Type B pancreatic cell (in vitro differentiated cells): ENCODE measurements around a stretch of chr3.

DNA sequence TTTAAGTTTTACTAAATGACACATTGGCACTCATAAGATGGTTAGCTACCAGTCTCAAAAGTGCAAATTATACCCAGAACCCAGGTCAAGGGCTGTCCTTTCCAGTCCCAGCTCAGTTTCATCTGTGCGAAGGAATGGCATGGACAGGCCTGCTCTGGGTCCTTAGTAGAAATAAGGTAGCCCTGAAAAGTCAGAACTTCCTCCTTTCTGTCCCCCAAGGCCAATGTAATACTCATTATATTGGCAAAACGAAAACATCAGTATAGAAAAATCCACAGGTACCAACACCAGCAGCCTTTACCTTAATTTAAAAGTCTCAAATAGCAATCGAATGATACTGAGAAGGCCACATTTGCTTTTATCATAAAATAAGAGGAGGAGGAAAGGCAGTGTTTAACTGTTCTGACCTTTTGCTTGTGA, 121.7 kb downstream of the LRIG1 start:
- PRO-cap: no peak

GRCh38 chr3:66415648-66416474, 85.0 kb downstream of the LRIG1 start:
- PRO-cap: no peak

DNA sequence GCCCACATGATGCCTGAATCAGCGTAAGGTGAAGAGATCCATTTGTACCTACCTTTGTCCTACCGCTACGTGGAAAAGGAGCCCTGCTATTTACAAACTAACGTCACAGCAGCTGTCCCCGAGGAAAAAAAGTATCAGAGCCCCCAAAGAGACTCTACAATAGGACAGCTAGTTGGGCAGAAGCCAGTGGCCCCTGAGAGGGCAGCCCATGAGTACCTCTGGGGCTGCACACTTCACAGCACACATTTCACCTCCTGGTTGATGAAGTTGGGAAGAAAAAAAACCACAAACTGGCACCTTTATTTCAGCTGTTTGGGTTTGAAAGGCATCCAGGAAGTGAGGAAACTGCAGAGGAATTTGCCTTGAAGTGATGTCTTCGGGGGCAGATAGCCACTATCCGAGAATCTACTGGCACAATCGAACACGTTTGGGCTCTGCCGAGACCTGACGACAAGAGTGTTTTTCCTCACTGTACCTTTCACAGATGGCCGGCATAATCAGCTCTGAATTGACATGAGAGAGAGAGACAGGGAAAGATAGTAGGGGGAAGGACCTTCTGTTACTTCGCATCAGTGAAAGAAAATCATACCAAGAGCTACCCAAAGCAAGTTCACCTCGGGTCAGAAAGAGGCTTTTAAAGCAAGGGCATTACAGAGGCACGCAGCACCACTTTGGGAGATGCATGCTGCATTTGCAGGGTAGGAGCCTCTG, 59.7 kb downstream of the LRIG1 start:
- PRO-cap: no peak

DNA sequence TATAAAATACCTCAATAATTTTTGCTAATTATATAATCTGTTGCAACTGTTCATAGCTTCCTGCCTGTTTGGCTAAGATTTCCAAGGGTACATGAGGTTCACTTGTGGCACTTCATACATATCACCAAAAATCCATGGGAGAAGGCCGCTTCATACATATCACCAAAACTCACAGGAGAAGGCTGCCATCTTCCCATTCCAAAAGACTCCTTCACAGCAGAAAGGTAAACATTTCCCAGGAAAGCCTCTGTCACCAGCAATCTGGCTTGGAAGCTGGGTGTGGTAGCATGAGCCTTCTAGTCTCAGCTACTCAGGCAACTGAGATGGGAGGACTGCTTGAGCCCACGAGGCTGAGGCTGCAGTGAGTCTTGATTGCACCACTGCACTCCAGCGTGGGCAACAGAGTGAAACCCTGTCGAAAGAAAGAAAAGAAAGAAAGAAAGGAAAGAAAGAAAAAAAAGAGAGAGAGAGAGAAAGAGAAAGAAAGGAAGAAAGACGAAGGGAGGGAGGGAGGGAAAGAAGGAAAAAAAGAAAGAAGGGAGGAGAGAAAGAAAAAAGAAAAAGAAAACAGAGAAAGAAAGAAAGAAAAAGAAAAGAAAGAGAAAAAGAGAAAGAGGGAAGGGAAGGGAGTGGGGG, 7.3 kb downstream of the LRIG1 start:
- PRO-cap: no peak

- PRO-cap: no peak
Measured at GRCh38 chr3:66495100-66496221, 5.4 kb downstream of the LRIG1 start.

DNA sequence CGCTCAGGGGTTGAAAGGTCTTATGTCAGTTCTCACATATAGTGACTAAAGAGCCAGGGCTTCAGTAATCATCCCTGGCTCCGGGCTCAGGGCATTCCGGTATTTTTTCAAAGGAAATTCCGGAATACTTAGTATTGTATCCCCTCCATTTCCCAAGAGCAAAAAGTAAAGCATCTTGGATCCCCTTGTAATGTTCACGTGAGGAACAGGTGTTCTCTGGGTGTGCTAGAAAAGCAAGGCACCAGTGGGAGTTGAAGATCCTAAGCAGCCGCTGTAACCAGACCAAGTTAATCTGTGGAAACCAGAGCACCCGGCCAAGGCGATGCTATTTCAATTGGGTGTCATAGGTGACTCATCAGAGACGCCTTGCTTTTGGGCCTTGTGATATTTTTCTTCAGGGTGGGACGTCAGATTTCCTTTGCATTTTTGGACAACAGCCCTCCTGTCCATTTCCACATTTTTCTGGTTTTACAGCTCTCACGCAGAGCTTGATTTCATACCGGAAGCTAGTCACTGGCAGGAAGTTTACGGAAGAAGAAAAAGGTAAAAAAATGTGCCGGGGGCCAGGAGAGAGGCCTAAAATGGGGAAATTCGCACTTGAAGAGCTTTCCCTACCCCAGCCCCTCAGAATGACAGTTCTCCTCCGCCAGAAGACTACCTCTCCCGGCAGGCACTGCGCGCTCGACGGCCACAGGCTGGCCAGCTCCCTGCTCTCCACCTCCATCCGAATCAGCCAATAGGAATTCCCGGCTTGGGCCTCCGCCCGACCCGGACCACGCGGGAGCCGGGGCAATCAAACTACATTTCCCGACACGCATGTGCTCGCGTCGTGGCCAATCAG, 519 bp upstream of the KBTBD8 start:
- PRO-cap: bidirectional peak, plus-strand start outside the sequence, minus-strand start at position 726 of the sequence

- PRO-cap: no peak
Measured at GRCh38 chr3:67593454-67594085, 60.8 kb downstream of the SUCLG2 start.

GRCh38 chr3:67648124-67648681, 6.2 kb downstream of the SUCLG2 start:
- PRO-cap: no peak

GRCh38 chr3:67655173-67655425, 687 bp upstream of the SUCLG2 start:
- PRO-cap: no peak

DNA sequence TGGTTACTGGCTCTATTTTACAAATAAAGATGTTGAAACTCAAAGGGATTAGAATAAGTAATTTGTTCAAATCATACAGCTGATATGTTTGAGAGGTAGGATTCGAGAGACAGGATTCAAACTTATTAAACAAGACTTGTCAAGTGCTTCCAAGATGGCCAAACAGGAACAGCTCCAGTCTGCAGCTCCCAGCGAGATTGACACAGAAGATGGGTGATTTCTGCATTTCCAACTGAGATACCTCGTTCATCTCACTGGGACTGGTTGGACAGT, 56.4 kb upstream of the TAFA1 start:
- PRO-cap: no peak

- PRO-cap: no peak
Measured at GRCh38 chr3:69011852-69012452, 1.5 kb downstream of the EOGT start.

DNA sequence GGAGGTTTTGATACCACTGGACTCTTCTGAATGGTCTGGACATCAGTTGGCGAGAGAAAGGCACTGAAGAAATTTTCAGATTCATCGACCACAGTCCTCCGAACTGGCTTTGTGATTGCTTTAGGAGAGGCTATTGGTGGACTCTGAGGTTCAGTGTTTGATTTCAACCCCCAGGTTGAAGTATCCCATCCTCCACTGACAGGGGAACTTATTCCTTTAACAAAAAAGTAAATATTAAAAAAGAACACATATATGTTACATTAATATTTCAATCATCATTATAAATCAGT, 3.8 kb downstream of the TMF1 start:
- PRO-cap: no peak

DNA sequence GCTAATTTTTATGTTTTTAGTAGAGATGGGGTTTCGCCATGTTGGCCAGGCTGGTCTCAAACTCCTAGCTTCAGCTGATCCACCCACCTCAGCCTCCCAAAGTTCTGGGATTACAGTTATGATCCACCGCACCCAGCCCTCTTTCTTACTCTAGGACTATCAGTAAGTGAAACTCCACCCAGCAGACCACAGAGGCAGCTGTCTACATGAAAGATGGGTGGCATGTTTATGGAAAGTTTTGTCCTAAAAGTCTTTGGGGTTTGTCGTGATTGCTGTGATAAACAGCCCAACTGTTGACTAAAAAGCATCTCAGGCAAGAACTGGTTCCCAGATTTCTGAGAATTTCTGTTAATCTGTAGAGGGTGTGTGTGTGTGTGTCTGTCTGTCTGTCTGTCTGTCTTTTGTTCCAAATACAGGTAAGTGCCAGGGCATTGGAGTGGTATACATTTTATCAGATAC, 10.9 kb downstream of the ARL6IP5 start:
- PRO-cap: no peak

DNA sequence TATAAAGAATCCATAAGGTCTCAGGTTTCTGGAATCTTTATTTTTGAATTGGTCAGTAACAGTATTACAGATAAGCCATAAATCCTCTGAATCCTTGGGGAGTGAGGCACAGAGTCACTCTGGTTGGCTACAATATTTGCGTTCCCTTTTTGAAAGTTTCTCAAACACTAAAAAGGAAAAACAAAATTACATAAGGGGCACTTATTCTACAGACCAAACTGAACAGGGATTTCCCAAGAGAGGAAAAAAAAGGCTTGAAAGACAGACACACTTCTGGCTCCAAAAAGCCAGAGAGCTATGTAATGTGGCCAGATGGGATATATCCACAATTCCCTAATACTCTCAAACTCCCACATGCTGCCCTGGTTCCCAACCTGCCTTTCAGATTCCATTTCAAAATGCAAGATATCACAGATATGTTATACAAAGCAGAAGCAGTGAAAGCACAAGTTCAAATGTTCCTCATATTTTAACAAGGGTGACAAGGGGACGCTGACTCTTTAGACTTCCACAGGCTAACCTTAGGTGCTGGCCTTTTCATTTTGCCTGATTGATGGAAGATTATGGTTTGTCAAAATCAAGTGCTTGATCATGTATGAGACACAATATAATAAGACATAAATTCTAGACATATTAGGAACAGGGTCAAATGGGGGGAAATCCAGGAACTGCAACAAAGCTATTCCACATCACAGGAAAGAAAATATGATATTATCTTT, 1.5 kb downstream of the FRMD4B start:
- PRO-cap: no peak

DNA sequence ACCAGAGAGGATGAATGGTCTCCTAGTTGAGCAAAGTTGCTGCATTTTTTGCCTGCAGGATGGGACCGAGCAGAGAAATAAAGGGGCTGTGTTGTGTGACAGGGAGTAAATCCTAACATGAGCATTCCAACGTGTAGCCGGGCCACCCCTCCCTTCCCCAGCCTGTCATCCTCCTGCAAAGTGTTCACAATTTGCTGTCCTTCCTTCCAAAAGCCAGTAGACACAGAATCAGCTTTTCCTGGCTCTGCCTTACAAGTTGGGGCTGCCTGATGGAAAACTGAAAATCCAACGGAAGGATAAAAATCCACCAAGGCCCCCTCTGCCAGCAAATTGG, 819 bp downstream of the FRMD4B start:
- PRO-cap: no peak

- PRO-cap: no peak
Measured at GRCh38 chr3:69403438-69403898, 17.6 kb upstream of the FRMD4B start.

DNA sequence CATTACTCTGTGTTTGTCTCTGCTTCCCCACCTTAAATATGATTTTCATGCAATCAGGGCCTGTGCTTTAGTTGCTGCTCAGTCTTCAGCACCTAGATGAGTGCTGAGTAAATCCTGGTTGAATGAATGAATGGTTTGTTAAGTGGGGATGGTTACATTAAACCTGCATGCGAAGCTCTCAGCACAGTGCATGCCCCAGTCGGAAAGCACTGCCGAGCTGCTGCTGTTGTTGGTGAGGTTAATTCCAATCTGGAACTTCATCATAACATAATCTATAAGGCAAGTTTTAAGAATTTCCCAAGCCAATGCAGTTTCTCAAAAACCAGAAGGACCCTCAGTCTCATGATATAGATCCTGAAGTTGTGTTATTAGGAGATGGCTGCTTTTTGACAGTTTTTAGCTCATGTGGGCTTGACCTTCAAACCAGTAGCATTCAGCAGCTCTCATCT, 186.7 kb downstream of the MITF start:
- PRO-cap: no peak

- PRO-cap: no peak
Measured at GRCh38 chr3:71066690-71067491, 516.6 kb downstream of the FOXP1 start.

- PRO-cap: no peak
Measured at GRCh38 chr3:71119977-71120554, 463.5 kb downstream of the FOXP1 start.

- PRO-cap: no peak
Measured at GRCh38 chr3:71133110-71133703, 450.3 kb downstream of the FOXP1 start.